Skeletal muscle satellite cell (primary cell): Measurements from ENCODE around the gene JAZF1.

DNA sequence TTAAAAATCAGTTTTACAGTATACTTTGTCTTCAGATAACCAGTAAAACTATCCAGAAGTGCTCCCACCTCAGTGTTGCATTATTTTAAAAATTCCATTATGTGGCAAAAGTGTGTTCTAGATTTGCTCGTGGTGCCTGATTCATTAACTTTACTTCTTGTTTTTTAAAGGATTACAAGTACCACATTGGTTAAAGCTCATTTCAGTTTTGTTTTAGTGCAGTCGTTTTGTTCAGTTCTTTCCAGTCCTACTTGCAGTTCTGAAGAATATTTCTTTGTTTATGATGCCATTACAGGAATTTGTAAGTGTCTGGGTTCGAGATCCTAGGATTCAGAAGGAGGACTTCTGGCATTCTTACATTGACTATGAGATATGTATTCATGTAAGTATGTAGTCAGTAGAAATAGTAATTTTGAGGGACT is 69.0 kb downstream of the SNX10 start:
- CAGE, long polyA plus RNA: no peak

- CAGE, long polyA plus RNA: no peak
Measured at GRCh38 chr7:26398796-26399736, 107.4 kb downstream of the SNX10 start.

DNA sequence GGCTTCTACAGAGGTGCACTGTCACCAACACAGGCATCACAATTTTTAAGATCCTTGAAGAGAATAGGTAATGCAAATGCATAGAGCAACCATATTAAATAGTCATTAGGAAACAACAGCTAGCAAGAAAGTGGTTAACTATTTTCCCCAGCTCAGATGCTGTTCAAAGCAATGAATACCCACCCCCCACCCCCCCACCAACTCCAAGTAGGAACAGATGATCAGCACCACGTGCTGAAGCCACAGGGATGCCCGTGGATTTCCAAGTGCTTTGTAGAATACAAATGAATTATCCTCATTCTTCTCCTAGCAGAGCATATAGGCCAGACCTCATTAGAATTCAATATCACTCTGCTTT is 205.8 kb downstream of the SKAP2 start:
- CAGE, long polyA plus RNA: no peak

DNA sequence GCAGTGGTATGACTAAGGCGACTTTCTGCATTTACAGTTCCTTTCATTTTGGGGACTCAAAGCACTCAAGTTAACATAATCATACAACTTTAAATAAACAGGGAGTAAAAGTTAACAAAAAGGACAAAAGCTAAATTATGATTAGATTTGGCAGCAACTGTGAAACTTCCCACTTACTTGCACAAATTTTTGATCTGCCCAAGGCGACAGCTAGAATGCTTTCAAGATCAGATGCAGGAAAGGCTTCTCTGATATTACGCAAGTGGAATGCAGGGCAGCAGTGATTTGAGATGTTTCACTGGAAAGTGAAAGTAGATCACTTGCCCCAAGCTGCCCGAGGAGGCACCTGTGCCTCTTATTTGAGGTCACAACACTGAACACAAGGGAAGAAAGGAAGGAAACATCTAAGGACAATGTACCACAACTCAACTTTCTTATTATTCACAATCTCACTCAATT is 199.4 kb downstream of the SKAP2 start:
- CAGE, long polyA plus RNA: no peak

DNA sequence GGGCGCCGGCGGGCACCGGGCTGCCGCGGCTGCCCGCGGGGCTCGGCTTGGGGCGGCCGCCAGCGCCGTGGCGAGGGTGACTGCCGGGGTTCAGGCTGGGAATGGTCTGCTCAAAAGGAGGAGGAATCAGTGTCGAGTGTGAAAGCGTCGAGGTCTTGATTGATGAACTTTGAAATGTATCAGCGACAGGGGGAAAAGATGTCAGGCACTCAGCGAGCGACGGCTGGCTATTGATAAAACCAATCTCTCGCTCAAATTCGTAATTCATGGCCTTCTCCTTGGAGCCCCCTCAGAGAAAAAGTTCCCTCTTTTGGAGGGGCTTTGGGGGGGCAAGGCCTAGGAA is 279 bp downstream of the HOXA2 start:
- CAGE, long polyA plus RNA: no peak

DNA sequence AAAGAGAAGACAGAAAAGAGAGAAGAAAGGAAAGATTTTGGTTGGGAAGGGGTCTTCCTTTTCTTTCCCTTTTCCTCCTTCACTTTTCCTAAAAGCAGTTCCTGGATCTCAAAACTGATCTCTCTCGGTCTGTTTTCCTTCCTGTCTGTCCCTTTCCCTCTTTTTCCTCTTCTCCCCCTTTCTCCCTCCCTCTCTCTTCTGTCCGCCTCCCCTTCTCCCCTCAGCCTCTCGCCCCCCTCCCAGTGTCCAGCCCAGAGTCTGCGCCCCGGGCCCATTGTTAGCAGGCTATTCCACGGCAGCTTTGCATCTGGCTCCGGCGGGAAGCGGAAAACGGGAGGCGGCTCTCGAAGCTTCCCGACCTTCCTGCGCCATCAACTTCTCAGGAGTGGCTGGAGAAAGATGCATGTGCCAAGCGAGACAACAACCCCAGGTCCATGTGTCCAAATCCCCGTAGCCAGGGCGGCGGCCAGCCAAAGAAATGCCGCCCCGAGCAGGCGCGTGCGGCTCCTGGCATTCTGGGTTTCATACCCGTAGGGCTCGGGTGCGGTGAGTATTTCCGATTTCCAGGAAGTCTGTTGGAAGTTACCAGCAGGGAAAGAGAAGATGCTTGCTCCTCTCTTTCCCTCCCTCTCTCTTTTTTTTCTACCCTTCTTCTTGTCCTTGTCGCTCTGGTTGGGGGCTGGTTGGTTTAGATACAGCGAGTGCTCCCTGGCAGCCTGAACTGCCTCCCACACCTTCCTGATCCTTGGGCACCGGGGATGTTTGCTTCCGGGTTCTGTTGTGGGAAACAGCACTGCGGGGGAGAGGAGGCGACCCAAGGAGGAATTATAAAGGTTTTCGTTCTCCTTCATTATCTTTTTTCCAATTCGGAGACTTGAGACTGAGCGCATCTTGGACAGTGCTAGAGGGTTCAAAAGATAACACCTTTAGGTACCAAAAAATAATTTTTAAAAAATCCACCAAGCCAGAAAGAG is 1.1 kb upstream of the HOXA2 start:
- CAGE, long polyA plus RNA: no peak

- CAGE, long polyA plus RNA: no peak
Measured at GRCh38 chr7:27117699-27118626, 12.6 kb downstream of the HOXA4 start.

GRCh38 chr7:27118627-27119179 is 11.9 kb downstream of the HOXA4 start:
- CAGE, long polyA plus RNA: no peak

DNA sequence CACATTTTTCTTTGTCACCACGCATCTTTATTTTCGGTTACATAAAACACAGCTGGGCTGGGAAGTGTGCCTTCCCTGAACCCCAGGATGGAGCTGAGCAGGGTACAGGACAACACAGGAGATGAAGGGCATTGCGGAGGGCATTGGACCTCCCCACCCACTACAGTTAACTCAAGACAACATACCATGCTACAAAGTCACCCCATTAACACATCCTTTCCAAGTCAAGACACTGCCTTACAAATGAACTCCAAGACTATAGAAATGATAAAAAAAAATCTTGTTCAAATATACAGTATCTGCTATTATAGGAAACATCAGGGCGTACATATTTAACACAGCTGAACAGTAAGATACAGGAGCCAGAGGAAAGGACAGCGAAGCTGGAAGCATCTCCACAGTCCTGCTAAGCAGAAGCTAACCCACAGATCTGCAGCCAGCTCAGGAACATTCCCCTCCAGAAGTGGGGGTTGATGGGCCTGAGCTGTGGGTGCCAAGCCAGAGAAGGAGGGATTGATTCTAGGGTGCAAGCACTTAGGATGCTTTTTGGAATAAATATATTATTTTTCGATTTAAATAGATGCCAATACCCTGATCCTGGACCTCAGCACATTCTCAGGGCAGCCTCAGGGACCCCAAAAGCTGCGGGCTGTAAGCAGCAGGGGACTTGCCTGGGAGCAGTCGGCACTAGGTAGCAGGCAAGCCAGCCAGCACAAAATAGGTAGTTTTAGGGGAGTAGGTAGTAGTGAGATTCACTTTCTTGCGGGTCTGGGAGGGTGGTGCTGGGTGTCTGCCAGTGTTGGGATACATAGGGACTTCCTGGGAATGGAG is 1.5 kb upstream of the HOXA3 start:
- CAGE, long polyA plus RNA: no peak

GRCh38 chr7:27158517-27159034 is 2.1 kb upstream of the HOXA7 start:
- CAGE, long polyA plus RNA: no peak

DNA sequence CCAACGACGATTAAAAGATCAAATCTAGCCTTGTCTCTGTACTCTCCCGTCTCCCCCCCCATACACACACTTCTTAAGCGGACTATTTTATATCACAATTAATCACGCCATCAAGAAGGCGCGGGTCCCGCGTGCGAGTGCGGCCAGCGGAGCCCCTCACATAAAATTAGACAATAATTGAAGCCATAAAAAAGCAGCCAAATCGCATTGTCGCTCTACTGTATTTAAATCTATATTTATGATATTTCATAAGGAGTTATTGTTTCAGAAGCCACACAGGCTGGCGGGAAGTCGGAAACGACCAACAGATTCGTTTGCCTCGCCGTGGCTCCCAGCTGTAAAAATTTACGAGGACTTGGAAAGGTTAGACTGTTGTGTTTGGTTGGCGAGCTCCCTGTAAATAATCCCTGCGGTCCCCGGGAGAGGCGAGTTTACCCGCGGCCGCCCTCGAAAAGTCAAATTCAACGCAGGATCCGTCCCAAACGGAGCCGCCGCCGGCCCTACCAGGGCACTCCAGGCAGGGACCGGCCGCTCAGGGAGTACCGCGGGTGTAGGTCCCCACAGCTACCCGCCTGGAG is 507 bp upstream of the HOXA9 start:
- CAGE, long polyA plus RNA: no peak

DNA sequence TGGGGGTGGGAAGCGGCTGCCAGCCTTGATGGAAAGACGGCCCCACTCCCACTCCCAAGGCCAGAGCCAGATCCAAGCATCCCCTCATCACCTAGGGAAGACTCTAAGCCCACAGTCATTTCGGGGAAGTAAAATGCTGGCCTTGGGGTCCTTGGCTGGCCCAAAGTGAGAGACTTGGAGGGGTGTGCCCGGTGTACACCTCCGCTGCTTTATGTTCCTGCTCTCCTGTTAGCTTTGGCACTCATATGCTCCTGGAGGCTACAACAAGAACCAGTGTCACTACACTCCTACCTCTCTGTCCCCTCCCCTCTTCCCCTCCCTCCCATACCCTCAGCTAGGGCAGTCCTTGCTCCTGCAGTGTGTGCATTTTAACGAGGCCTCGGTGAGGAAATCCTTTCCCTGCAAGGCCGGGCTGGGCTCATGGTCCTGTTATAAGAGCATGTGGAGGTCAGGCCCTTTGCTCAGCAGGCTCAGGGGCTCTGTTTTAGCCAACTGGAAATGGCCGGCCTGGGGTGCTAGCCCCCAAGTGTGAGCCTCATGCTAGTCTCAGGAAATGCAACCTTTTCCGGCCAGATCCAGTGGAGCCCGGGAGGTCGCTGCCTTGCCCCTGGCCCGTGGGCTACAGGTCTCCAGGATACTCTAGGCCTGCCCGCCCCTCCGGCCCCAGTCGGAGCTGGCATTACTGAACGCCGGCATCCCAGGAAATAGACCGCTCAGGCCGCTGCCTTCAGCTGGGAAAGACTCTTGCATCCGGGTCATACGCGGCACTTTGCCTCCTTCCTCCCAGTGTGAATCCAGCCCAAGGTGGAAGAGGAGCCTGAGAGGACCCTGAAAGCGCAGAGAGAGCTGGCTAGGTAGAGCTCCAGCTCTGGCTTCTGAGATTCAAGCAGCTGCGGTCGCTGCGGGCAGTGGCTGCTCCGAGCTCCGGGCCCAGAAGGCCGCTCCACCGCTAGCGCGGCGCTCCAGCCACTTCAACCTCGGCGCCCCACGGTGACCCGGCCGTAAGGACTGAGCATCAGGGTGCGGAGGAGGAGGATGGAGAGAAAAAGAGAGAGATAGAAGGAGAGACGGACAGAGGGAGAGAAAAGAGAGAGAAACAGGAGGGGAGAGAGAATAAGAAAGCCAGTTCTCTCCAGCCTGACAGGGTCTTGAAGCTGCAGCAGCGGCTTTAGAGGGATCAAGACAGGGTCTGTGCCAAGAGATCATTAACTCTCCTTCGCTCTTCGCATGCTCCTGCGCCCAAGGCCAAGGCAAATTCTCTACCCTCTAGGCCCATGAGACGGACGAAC is 1.4 kb upstream of the HOXA10 start:
- CAGE, long polyA plus RNA: no peak

DNA sequence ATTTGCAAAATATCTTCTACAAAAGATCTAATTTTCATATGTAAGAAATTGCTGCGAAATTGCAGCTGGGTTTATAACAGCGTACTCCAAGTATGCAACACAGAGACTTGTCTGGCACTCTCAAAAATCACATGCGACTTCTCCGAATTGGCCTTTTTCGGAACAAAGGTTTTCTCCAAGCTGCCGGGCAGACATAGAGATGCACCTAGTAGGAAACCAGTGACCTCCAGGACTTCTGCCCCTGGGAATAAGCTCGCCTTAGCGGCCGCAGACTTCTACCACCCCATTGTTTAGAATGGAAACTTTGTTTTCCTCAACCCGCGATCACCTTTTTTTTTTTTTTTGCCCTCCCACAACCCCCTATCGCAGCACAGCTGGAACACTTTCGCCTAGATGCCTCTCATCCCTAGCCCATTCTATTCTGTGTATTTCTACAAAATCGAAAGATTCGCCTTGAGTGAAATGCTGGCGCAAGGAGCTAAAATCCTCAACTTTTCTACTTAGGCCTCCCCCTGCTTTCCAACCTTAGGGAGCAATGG is 4.9 kb upstream of the HOXA10 start:
- CAGE, long polyA plus RNA: no peak

GRCh38 chr7:27187787-27188142 is 2.7 kb upstream of the HOXA11 start:
- CAGE, long polyA plus RNA: no peak

DNA sequence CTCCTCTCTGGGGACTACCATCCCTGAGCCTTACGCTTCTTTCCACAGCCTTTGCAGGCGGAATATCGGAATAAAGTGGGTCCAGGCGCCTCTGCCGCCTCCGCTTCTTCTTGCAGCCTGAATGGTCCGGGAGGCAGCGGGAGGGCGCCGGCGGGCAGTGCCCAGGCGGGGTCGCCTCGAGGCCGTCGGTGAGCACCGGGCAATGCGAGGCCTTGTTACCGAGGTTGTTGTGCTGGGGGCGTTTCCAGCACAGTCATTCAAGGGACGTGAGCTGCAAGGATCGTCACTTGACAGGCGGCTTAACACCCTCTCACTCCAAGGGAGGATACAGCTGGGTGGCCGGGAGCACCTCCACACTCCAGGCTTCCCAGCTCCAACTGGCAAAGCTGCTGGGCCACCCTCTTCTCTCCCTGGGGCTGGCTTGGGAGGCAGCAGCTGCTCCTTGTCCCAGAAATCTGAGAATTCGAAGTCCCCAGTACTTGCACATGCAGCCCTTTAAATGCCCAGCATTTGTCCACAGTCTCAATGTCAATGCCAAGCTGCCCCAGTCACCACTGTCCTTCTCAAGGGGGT is 4.3 kb upstream of the HOXA11 start:
- CAGE, long polyA plus RNA: no peak

DNA sequence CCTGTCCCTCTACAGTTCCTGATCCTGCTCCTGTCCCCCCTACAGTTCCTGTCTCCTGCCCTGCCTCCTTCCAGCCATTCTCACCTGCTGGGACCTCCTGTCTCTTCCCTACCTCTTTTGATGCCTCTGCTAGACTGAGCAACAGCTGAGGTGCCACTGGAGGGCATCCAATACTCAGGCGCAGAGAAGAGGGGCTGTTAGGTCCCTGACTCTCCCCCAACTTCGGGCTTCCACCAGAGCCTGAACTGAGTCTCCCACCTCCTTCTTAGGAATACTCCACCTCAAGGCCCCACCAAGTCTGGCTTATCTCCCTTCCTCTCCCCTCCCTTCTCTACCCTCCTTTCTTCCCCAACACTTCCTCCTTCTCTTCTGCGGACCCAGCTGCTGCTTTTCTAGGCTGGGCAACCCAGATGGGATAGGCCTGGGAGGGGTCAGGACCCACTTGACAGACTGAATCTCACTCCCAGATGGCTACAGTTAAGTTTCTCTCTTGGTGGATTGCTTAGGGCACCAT is 4.8 kb upstream of the HOXA11 start:
- CAGE, long polyA plus RNA: no peak

DNA sequence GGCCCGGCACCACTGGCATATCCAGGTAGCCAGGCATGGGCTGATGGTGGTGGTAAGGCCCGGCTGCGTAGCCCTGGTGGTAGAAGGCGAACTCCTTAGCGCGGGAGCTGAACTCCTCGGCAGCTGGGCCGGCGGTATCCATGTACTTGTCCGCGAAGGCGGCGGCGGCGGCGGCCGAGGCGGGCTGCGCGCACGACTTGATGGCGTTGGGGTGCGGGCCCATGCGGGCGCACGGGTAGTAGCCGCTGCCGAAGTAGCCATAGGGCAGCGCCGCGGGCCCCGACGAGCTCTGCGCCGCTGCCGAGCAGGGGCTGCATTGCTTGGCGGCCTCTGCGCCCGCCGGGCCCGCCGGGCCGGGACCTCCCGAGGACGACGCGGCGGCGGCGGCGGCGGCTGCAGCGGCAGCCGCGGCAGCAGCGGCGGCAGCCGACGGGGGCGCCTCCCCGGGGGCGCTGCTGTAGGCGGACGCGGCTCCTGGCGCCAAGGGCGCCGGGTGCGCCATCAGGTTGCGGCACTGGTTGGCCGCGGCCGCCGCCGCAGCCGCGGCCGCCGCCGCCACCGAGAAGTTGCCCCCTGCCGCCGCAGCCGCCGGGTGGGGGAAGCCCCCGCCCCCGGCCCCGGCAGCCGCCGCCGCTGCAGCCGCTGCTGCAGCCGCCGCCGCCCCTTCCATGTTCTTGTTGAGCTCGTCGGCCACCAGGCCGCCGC is 433 bp downstream of the HOXA13 start:
- CAGE, long polyA plus RNA: no peak

DNA sequence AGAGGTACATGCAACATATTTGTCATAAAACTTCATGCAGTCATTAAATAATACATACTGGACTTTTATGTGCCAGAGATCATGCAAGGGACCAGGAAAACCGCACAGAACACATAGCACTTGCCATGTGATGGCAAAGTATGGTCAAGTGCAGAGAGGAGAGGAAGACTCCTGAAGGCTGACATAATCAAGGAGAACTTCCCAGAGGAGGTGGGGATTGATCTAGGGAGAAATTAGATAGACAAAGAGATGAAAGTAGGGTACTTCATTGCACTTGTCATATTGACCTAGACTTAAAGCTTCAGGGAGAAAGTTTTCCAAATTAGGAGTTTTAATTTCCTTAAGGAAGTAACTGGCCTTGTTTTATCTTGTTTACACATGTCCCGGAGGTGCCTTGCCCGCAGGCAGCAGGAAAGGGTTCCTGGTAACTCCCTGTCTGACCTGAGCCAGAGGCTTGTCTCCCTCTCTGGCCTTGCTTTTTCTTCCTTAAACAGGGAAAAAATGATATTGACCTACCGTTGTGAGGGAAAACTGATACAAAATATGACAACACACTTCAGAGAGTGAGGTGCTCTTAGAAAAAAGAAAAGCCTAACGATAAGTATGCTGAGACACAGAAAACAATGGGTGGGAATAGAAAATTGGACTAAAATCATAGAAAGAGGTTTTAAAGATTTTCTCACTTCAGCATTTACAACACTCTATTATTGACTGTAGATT is 181.6 kb downstream of the EVX1 start:
- CAGE, long polyA plus RNA: no peak

DNA sequence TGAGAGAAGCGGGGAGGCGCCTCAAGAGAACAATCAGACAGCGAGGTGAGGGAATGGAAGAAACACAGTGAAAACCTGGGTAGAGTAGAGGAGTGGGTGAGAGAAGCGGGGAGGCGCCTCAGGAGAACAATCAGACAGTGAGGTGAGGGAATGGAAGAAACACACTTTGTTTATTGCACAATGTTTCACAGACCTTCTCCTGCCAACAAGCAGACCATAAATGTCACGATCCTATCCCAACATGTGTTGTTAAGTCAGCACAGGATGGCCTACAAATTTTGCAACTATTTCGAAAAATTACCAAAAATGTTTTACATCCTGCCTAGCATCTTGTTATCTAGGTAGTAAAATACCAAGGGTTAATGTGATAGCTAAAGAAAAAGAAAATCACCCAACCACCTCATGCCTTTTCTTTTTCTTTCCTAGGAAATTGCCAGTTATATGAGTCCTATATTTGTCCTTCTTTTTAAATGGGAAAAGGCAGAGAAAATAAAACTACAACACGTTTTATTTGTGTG is 115.2 kb downstream of the JAZF1 start:
- CAGE, long polyA plus RNA: no peak

GRCh38 chr7:28180143-28181266 is at the start of gene JAZF1:
JAZF1 (minus strand) TSS chr7:28180795.
- CAGE, long polyA plus RNA: no peak